Measurements from ENCODE around the genes PLAC8 and COQ2.

DNA sequence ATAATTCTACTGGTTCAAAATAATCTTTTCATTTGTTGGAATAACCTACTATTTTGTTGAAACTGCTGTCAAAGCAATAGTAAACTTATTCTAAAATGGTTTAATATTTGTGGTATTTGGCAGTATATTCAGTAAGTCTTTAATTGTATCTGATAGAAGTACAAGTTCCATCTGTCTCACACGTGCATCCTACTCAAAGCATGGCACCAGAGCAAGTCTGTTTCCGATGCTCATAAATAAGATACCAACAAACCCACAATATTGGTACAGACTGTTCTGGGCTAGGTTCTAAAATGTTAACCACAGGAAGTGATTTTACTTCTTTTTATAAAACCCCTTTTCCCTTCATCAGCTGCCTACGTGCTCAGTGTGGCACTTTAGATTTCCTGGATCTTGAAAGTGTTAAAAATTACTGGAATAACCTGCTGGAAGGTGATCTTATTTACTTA is 165.0 kb downstream of the CFAP299 start:
- RRBS, result no CpG with 5 or more reads among the region's 3 CpGs

GRCh38 chr4:81021270-81021744 is 9.2 kb upstream of the BMP3 start:
- RRBS, result no CpG with 5 or more reads among the region's 1 CpG

- RRBS, result no CpG with 5 or more reads among the region's 3 CpGs
Measured at GRCh38 chr4:81502602-81502934, 30.9 kb upstream of the RASGEF1B start.

- RRBS, result no CpG with 5 or more reads among the region's 3 CpGs
Measured at GRCh38 chr4:81505751-81506312, 34.1 kb upstream of the RASGEF1B start.

DNA sequence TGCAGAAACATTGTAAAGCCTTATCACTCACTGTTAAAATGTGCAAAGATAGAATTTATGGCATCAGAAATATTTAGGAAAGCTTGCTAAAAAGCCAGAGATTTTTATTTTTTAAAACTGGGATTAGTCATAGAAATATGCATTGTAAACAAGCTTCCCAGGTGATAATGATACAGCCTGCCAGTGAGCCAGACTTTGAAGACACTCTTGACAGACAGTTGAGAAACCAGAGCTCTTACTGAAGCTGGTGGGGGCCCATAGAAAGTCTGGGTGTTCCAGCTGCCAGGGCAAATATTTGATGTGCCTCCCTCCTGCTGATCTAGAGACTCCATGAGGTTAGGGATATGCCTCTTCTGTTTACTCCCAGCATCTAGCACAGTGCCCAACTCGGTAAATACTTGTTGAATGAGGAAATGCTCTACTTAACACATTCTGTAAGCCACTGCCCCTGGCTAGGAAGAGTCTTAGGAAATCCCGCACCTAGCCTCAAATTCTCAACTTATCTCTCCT is 179.0 kb upstream of the RASGEF1B start:
- RRBS, result no CpG with 5 or more reads among the region's 2 CpGs

- RRBS, result no CpG with 5 or more reads among the region's 6 CpGs
Measured at GRCh38 chr4:82223668-82224232, 150.0 kb downstream of the HNRNPD start.

GRCh38 chr4:82352365-82353184 is 21.2 kb downstream of the HNRNPD start:
- RRBS, result no CpG with 5 or more reads among the region's 3 CpGs

GRCh38 chr4:82361900-82362701 is 11.7 kb downstream of the HNRNPD start:
- RRBS, result no CpG with 5 or more reads among the region's 6 CpGs

- RRBS, result 2% methylated on average over 30 of the region's 90 CpGs
Measured at GRCh38 chr4:83012594-83013555, 2.3 kb upstream of the LIN54 start.

GRCh38 chr4:83051236-83051778 is 16.3 kb downstream of the COPS4 start:
- RRBS, result no CpG with 5 or more reads among the region's 1 CpG

DNA sequence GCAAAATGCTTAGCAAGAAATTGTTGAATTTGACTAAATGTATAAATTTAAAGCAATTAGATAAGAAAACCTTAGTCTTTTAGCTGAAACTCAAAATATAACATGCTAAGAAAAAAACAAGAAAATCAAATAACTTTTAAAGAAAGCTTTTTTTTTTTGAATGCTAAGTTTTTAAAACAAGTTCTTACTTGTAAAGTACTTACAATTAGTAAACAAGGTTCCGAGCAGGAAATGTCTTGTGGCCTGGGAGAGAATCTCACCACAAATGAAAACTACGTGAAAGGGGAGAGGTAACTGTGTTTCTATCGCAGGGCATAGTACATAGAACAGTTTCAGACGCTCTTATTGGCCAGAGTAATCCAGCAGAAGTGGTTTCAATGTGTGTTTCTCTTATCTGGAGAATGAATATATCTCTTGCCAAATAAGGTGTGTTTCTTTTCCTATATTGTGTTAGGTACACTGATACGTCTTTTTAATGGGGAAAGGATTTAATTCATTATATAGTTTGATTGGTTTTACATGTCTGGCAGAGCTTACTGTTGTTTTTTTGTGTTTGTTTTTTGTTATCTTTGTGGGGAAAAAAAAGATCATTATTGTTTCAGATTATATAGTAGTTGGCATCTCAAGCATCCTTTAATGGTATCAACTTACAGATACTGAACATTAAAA is at the start of gene PLAC8:
Gene PLAC8 (minus strand): TSS at position 267 of the 669 bp plus-strand sequence.
- RRBS, result no CpG with 5 or more reads among the region's 5 CpGs

GRCh38 chr4:83217371-83218281 is 67.0 kb downstream of the COQ2 start:
- RRBS, result no CpG with 5 or more reads among the region's 9 CpGs

- RRBS, result 2% methylated on average over 17 of the region's 78 CpGs
Measured at GRCh38 chr4:83284050-83284966, at the start of gene COQ2. TSS of gene COQ2 (minus strand) at chr4:83284798.

- RRBS, result no CpG with 5 or more reads among the region's 3 CpGs
Measured at GRCh38 chr4:83538297-83539263, 2.7 kb downstream of the GPAT3 start.

DNA sequence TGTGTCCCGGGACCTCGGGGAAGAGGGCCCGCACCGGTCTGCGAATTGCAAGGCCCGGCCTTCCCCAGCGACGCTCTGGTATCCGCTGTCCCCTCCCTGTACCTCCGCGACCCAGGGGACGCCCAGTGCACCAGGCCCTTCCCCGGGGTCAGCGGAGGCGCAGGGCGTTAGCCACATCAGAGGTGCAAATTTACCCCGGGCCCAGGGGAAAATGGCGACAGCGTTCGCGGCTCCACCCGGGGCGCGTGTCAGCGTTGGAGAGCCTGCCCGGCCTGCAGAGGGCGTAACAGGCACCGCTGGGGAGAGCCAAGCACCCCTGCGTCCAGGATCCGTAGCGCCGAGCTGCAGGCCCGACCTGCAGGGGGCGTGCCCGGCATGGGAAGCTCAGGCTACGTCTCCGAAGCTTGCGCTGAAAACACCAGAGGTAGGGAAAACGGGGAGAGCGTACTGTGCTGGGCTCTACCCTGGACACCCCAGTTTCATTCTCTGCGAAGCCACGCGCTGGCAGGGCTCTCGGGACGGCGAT is 16.3 kb downstream of the NKX6-1 start:
- RRBS, result 60% methylated on average over 15 of the region's 46 CpGs

- RRBS, result no CpG with 5 or more reads among the region's 28 CpGs
Measured at GRCh38 chr4:84495099-84495927, 3.8 kb downstream of the NKX6-1 start.

DNA sequence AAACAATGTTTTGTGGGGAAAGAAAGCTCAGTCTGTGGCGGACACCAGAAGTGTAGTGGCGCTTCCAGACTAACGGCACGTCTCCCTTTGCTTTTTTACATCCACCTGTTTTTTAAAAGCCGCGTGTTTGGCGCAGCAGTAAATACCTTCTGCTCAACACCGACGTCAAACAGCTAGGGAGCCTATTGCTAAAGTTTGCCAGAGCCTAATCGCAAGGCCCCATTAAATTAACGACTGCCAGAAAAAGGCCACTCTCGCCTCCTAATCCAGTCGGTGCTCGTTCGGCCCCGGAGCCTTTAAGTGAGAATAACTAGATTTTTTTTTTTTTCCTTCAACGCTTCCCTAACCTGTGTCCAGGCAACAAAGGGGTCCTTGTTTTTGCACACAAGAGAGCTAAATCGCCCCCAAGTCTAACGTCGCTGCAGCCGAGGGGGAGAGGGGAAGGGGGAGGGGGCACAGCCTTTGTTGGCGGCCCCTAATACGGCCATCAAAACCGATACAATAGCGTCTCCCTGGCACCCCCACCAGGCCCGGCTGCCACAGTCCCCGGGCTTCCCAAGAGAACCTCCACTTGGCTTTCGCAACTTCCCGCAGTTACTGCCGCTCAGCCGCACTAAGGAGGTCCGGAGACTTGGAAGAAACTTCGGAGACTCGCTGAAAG is 3.0 kb downstream of the NKX6-1 start:
- RRBS, result 69% methylated on average over 5 of the region's 34 CpGs

DNA sequence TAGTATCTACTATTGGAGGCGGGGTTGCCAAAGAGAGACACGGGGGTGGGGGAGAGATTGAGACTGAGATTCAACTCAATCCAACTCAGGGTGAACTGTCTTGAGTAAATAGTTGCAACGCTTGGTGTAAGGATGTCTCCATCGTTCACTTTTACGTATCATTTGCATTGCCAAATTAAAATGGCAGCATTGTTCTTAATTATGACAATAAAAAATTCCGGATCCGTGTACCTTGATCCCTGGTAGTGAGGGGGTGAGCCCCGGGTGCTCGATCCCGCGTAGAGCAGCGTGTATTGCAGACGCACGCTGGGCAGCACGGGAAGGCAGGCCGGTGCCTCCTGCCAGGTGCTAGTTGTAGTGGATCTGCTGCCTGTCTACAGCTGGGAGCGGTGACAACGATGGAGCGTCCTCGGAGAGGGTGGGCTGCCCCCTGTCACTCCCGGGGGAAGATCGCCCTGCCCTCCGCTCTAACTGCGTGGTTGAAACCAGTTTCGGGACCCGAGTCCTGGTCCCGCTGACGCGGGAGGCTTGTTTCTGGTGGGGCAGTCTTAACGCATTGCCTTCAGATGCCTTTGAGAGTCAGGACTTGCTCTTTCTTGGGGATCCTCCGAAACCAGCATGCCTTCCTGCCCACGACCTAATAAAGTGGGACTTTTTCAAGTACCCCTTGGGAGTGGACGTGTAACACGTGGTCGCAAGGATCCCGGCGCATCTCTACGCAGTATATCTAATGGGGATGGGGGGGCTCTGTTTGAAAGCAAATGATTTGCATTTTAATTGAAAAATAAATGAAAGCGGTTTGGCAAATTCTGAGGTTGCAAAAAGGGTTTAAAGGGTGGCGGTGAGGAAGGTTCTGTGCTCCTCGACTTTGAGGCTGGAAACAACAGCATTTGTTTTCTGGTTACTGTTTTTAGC is 2.7 kb upstream of the NKX6-1 start:
- RRBS, result 29% methylated on average over 9 of the region's 41 CpGs

- RRBS, result no CpG with 5 or more reads among the region's 1 CpG
Measured at GRCh38 chr4:84869347-84869752, 97.1 kb downstream of the WDFY3 start.

Measured in GM12892 (cell line).